HepG2 (cell line): ENCODE results near the genes BCKDK, ITGAX, COX6A2 and SLC5A2.

- RRBS, 2 experiments, result no CpG with 5 or more reads among the region's 40 CpGs
CAGE:
- cytosol, long polyA minus RNA, result no peak
- cytosol, long polyA plus RNA, result no peak
- long polyA plus RNA, result no peak
- nucleus, long polyA minus RNA, result no peak
- nucleus, long polyA plus RNA, result no peak
Measured at GRCh38 chr16:31105636-31106390, 2.4 kb upstream of the BCKDK start.

DNA sequence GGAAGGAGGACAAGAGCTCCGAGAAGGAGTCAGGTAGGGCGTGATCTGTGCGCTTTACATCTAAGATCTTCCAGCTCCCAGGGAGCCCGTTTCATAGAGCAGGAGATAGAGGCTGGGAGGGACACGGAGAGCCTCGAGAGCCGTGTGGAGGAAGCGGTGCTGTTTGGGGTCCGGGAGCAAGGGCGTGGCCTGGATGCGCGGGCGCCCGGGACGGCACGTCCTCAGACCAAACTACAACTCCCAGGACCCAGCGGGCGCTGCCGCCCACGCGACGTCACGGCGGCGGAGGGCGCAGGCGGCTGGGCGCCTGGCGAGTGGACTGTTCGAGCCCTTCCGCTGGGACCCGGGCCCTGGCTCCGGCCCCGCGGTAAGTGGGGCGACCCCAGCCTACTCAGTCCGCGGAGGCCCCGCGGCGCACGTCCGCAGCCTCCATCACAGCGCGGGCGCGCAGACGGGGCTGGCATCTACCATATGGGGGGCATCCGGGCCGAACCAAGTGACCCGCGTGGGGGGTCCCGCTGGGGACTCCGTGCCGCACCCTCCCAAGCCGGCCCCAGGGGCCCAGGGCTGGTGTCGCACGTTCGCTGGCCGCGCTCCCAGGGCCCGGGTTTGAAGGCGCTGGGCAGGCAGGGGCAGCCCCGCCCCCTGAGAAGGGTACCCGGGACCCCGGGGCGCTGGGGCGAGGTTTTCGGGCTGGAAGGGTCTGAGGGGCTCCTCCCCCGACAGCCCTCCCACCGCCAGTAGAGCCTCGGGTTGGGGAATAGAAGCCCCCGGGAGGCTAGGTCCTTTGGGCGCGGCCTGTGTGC lies at the start of gene BCKDK:
Gene BCKDK, plus strand, starts transcription at position 274 of the 806 bp plus-strand sequence.
- RRBS, 2 experiments, result 7% methylated on average over 31 of the region's 75 CpGs
CAGE:
- cytosol, long polyA minus RNA, result start-site peak on the plus strand centred at position 314 of the sequence, 40 bp wide, 411 reads
- cytosol, long polyA plus RNA, result start-site peak on the plus strand centred at position 305 of the sequence, 47 bp wide, 294 and 429 reads in 2 replicates
- long polyA plus RNA, result start-site peak on the plus strand centred at position 318 of the sequence, 66 bp wide, 604 and 804 reads in 2 replicates
- nucleus, long polyA minus RNA, result no peak
- nucleus, long polyA plus RNA, result start-site peak on the plus strand centred at position 297 of the sequence, 41 bp wide, 235 and 178 reads in 2 replicates

- RRBS, 2 experiments, result no CpG with 5 or more reads among the region's 20 CpGs
CAGE:
- cytosol, long polyA minus RNA, result no peak
- cytosol, long polyA plus RNA, result no peak
- long polyA plus RNA, result no peak
- nucleus, long polyA minus RNA, result no peak
- nucleus, long polyA plus RNA, result no peak
Measured at GRCh38 chr16:31119919-31120591, 2.6 kb downstream of the KAT8 start.

DNA sequence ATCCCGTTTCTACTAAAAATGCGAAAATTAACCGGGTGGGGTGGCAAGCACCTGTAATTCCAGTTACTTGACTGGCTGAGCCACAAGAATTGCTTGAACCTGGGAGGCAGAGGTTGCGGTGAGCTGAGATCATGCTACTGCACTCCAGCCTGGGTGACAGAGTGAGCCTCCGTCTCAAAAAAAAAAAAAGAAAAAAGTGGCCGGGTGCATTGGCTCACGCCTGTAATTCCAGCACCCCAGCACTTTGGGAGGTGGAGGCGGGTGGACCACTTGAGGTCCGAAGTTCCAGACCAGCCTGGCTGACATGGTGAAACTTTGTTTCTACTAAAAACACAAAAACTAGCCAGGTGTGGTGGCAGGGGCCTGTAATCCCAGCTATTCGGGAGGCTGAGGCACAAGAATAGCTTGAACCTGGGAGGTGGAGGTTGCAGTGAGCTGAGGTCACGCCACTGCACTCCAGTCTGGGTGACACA lies 2.2 kb downstream of the PYCARD start:
- RRBS, 2 experiments, result no CpG with 5 or more reads among the region's 11 CpGs
CAGE:
- cytosol, long polyA minus RNA, result no peak
- cytosol, long polyA plus RNA, result no peak
- long polyA plus RNA, result no peak
- nucleus, long polyA minus RNA, result no peak
- nucleus, long polyA plus RNA, result no peak

- RRBS, 2 experiments, result no CpG with 5 or more reads among the region's 7 CpGs
CAGE:
- cytosol, long polyA minus RNA, result no peak
- cytosol, long polyA plus RNA, result no peak
- long polyA plus RNA, result no peak
- nucleus, long polyA minus RNA, result no peak
- nucleus, long polyA plus RNA, result start-site peak on the plus strand at chr16:31355176-31355229, 7 and 7 reads in 2 replicates
Measured at GRCh38 chr16:31354862-31355388, at the start of gene ITGAX. Gene ITGAX, plus strand, starts transcription at chr16:31355176.

DNA sequence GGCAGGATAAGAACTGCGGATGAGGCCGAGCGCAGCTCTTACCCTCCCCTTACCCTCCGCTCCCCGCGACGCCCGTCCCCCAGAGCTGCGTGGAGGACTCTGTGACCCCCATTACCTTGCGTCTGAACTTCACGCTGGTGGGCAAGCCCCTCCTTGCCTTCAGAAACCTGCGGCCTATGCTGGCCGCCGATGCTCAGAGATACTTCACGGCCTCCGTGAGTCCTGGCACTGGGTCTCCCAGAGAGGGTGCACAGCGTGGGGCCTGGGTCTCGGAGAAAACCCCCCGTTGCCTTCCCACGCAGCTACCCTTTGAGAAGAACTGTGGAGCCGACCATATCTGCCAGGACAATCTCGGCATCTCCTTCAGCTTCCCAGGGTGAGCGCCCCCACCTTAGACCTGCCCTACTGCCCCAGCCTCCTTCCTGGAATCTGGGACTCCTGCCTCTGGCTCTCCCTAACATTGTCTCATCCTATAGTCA lies 17.4 kb downstream of the ITGAX start:
- RRBS, 2 experiments, result no CpG with 5 or more reads among the region's 23 CpGs
CAGE:
- cytosol, long polyA minus RNA, result no peak
- cytosol, long polyA plus RNA, result no peak
- long polyA plus RNA, result no peak
- nucleus, long polyA minus RNA, result no peak
- nucleus, long polyA plus RNA, result no peak

- RRBS, 2 experiments, result 75 to 86% methylated on average over 3 to 5 of the region's 12 CpGs
CAGE:
- cytosol, long polyA minus RNA, result no peak
- cytosol, long polyA plus RNA, result no peak
- long polyA plus RNA, result no peak
- nucleus, long polyA minus RNA, result no peak
- nucleus, long polyA plus RNA, result no peak
Measured at GRCh38 chr16:31428190-31428665, at the start of gene COX6A2. Gene COX6A2, minus strand, starts transcription at chr16:31428360.

DNA sequence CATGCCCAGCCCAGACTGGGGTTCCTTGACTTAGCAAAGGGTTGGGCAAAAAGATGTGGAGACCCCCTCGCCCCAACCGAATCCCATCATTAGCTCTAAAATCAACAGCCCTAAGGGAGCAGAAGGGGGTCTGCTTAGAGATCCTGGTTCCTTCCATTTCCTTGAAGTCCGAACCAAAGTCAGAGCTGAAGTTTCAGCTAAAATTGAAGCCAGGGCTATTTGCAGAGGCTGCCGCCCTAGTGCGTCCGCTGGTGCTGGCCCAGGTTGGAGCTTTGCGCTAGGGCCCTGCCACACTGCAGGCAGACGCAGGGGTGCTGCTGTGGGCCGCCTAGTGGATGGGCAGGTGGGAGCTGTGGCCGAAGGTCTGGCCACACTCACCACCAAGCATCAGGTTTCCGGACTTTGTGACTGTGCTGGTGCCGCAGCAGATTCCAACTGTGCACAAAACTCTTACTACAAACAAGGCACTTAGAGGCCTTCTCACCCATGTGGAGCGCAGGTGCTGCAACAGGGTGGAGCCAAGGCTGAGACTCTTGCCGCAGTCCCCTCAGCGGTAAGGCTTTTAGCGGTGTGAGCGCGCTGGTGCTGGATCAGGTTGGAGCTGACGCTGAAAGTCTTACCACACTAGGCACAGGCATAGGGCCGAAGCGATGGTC lies 1.4 kb upstream of the ARMC5 start:
- RRBS, 2 experiments, result no CpG with 5 or more reads among the region's 21 CpGs
CAGE:
- cytosol, long polyA minus RNA, result no peak
- cytosol, long polyA plus RNA, result no peak
- long polyA plus RNA, result no peak
- nucleus, long polyA minus RNA, result no peak
- nucleus, long polyA plus RNA, result no peak

DNA sequence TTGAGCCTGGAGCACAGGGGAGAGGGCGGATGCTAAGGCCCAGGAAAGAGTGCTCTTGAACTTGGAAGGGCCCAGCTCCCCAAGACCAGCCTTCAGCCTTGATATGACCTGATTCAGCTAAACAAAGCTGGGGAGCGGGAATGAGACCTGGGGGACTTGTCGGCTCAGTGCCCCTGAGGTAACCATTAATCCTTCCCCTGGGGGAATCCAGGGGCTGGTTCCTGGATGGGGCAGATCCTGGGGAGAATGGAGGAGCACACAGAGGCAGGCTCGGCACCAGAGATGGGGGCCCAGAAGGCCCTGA lies at the start of gene SLC5A2:
Gene SLC5A2, plus strand, starts transcription at position 233 of the 304 bp plus-strand sequence.
- RRBS, 2 experiments, result no CpG with 5 or more reads among the region's 4 CpGs
CAGE:
- cytosol, long polyA minus RNA, result no peak
- cytosol, long polyA plus RNA, result no peak
- long polyA plus RNA, result no peak
- nucleus, long polyA minus RNA, result no peak
- nucleus, long polyA plus RNA, result no peak

GRCh38 chr16:31489177-31489788 lies 6.4 kb downstream of the SLC5A2 start:
- RRBS, 2 experiments, result no CpG with 5 or more reads among the region's 17 CpGs
CAGE:
- cytosol, long polyA minus RNA, result no peak
- cytosol, long polyA plus RNA, result start-site peak on the plus strand at chr16:31489668-31489779, 10 and 12 reads in 2 replicates
- long polyA plus RNA, result no peak
- nucleus, long polyA minus RNA, result no peak
- nucleus, long polyA plus RNA, result no peak

GRCh38 chr16:31528791-31529886 lies 1.4 kb downstream of the AHSP start:
- RRBS, 2 experiments, result 3% methylated on average over 8 of the region's 56 CpGs
CAGE:
- cytosol, long polyA minus RNA, result no peak
- cytosol, long polyA plus RNA, result no peak
- long polyA plus RNA, result no peak
- nucleus, long polyA minus RNA, result no peak
- nucleus, long polyA plus RNA, result no peak

DNA sequence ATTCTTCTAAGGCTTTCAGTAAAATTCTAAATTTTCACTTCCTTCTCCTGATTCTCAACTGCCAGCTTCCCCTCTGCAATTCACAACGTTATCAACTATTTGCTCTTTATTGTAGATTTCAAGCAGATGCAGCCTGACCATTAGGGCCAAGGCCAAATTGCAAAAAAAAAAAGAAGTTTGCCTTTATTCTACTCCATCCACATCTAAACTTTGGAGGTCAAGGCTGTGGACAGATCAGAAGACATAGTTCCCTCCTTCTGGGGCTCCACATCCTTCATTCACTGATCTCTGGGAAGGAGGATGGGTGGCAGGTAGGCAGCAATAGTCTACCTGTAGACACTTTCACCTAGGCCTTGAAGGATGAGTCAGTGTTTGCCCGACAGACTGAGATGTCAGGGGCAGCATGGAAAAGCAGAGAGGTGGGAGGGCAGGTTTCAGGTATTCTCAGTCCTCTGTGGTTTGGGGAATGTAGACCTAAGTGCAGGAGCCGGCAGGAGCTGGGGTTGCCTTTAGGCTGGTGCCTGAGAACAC lies 11.4 kb upstream of the KRBOX5 start:
- RRBS, 2 experiments, result no CpG with 5 or more reads among the region's 3 CpGs
CAGE:
- cytosol, long polyA minus RNA, result no peak
- cytosol, long polyA plus RNA, result no peak
- long polyA plus RNA, result no peak
- nucleus, long polyA minus RNA, result no peak
- nucleus, long polyA plus RNA, result no peak

DNA sequence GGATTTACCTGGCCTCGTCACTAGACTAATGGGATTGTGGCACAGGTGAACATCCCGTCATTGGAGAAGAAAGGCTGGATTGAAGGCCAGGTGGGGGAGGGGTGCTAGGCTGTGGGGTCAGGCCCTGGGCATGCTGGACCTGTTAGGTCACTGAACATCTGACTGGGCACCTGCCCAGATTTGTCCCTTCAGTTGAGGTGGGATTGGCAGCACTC lies 1.0 kb upstream of the KRBOX5 start:
- RRBS, 2 experiments, result no CpG with 5 or more reads among the region's 2 CpGs
CAGE:
- cytosol, long polyA minus RNA, result no peak
- cytosol, long polyA plus RNA, result no peak
- long polyA plus RNA, result no peak
- nucleus, long polyA minus RNA, result no peak
- nucleus, long polyA plus RNA, result no peak

- RRBS, 2 experiments, result no CpG with 5 or more reads among the region's 8 CpGs
CAGE:
- cytosol, long polyA minus RNA, result no peak
- cytosol, long polyA plus RNA, result no peak
- long polyA plus RNA, result no peak
- nucleus, long polyA minus RNA, result no peak
- nucleus, long polyA plus RNA, result no peak
Measured at GRCh38 chr16:32868311-32868662, 192.3 kb upstream of the TP53TG3 start.

DNA sequence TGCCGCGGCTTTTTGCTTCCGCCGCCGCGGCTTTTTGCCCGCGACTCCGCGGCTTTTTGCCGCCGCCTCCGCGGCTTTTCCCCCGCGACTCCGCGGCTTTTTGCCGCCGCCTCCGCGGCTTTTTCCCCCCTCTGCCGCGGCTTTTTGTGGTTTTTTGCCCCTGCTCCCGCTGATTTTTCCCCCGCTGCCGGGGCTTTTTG lies 590.6 kb downstream of the TP53TG3F start:
- RRBS, 2 experiments, result no CpG with 5 or more reads among the region's 27 CpGs
CAGE:
- cytosol, long polyA minus RNA, result no peak
- cytosol, long polyA plus RNA, result no peak
- long polyA plus RNA, result no peak
- nucleus, long polyA minus RNA, result no peak
- nucleus, long polyA plus RNA, result no peak

DNA sequence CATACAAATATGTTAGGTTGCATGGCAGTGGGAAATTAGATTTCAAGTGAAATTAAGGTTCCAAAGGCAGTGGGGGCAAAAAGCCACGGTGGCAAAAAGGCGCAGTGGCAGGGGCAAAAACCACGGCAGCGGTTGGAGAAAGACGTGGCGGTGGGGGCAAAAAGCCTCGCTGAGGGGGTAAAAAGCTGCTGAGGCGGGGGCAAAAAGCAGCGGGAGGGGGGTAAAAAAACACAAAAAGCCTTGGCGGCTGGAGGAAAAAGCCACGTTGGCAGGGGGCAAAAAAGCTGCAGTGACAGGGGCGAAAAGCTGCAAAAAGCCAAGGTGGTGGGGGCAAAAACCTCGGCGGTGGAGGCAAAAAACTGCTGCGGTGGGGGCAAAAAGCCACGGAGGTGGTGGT lies 194.1 kb downstream of the SHCBP1 start:
- RRBS, 2 experiments, result no CpG with 5 or more reads among the region's 16 CpGs
CAGE:
- cytosol, long polyA minus RNA, result no peak
- cytosol, long polyA plus RNA, result no peak
- long polyA plus RNA, result no peak
- nucleus, long polyA minus RNA, result no peak
- nucleus, long polyA plus RNA, result no peak

DNA sequence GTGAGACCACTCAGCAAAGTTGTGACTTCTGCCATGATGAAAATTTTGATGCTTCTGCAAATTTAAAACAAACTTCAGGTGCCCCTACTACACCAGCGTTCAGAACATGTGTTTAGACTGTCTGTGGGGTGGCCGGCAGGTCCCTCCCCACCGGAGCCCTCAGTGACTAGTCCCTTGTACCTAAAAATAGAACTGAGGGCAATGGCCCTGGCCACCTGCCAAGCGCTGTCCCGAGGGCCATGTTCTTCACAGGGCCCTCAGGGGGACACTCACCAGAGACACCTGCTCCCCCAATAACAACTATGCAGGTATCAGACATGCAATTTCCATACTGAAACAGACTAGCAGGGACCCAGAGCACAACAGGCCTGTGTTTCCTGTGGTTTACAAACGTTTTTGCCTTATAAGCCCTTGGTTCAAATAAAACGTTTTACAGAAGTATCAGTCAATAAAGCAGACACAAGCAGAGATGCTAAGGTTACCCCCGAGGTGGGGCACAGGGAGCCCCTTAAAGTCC lies 629 bp upstream of the MYLK3 start:
- RRBS, 2 experiments, result no CpG with 5 or more reads among the region's 8 CpGs
CAGE:
- cytosol, long polyA minus RNA, result no peak
- cytosol, long polyA plus RNA, result no peak
- long polyA plus RNA, result no peak
- nucleus, long polyA minus RNA, result no peak
- nucleus, long polyA plus RNA, result no peak

DNA sequence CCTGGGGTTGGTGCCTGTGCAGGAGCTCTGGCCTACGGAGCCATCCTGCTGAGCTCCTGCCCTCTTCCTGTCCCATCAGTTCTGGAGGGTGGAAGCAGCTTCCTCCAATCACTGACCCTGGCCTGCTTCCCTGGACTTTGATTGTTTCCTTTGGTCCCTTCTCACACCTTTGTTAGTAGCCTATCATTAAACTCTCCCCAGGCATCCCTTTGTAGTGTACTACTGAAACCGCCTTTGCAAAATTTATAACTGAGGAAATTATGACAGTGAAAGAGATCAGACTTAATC lies 21.2 kb upstream of the C16orf87 start:
- RRBS, 2 experiments, result no CpG with 5 or more reads among the region's 2 CpGs
CAGE:
- cytosol, long polyA minus RNA, result no peak
- cytosol, long polyA plus RNA, result no peak
- long polyA plus RNA, result no peak
- nucleus, long polyA minus RNA, result no peak
- nucleus, long polyA plus RNA, result no peak

- RRBS, 2 experiments, result no CpG with 5 or more reads among the region's 11 CpGs
CAGE:
- cytosol, long polyA minus RNA, result no peak
- cytosol, long polyA plus RNA, result no peak
- long polyA plus RNA, result no peak
- nucleus, long polyA minus RNA, result no peak
- nucleus, long polyA plus RNA, result no peak
Measured at GRCh38 chr16:46883174-46883689, 930 bp upstream of the GPT2 start.

DNA sequence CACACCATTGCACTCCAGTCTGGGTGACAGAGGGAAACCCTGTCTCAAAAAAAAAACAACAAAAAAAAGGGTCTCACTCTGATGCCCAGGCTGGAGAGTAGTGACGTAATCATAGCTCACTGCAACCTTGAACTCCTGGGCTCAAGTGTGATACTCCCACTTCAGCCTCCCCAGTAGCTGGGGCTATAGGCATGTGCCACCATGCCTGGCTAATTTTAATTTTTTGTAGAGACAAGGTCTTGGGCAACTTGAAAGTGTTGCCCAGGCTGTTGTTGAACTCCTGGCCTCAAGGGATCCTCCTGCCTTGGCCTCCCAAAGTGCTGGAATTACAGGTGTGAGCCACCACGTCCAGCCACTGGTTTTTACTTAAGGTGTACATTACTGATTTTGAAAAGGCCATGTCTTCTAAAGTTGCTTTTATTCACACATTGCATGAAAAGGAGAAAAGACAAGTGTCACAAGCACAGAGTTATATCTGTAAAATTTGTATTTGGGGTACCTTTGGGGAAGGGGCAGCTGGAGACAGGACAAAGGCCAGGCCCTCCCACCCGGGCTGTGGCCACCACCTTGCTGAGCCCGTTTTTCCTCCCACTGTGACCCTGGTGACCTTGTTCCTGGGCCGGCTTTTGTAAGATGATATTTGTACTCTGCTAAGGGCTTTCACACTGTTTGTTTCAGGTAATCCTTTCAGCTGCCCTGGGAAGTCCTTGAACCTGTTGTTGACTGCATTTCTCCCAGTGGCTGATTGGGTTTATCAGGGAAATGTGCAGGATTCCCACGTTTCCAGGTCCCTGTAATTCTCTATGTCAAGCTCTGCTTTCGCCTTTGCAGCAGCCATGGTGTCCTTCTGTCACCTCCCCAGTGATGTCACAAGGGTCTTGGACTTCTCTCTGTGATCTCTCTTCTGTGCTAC lies 11.6 kb downstream of the GPT2 start:
- RRBS, 2 experiments, result 1 to 7% methylated on average over 3 of the region's 7 CpGs
CAGE:
- cytosol, long polyA minus RNA, result no peak
- cytosol, long polyA plus RNA, result no peak
- long polyA plus RNA, result no peak
- nucleus, long polyA minus RNA, result no peak
- nucleus, long polyA plus RNA, result no peak